Stomach (tissue), 7 donors: ENCODE measurements around a stretch of chr10.

DNA sequence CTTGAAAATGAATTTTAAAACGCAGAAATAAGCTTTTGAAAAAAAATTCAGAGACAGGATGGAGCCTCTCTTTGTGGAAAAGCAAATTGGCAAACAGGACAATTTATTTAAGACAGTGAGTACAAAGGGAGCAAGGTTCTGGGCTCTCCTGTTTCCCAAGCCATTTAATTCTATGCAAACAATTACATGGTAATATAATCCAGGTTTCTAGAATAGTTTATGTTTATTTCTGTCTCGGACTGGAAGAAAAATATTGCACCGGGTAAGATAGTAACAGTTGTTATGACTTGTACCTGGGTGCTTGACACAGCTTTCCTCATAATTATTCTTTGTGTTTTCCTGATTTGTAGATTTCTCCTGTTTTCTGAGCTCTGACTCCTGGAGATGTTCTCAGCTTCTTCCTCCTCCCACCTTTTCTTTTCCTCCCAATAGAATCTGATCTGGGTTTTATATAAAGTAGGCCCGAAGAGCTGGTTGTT, 263.2 kb downstream of the BAMBI start:
- PRO-cap, result no peak
- RAMPAGE, long total RNA, 5 experiments, result no peak in any of the 5 experiments
- RRBS, result no CpG with 5 or more reads among the region's 4 CpGs

- PRO-cap, result no peak
- RAMPAGE, long total RNA, 5 experiments, result start-site peak on the plus strand in 1 of 5 experiments, at chr10:29438635-29439364 at its widest, 13 reads per replicate
- RRBS, result no CpG with 5 or more reads among the region's 20 CpGs
Observed at GRCh38 chr10:29437969-29439257, 149.5 kb downstream of the LYZL1 start.

- PRO-cap, result no peak
- RAMPAGE, long total RNA, 5 experiments, result start-site peak on the plus strand in 1 of 5 experiments, at chr10:29465386-29465416 at its widest, 5 reads per replicate
- RRBS, result no CpG with 5 or more reads among the region's 12 CpGs
Observed at GRCh38 chr10:29465305-29465797, 169.4 kb downstream of the SVIL start.

DNA sequence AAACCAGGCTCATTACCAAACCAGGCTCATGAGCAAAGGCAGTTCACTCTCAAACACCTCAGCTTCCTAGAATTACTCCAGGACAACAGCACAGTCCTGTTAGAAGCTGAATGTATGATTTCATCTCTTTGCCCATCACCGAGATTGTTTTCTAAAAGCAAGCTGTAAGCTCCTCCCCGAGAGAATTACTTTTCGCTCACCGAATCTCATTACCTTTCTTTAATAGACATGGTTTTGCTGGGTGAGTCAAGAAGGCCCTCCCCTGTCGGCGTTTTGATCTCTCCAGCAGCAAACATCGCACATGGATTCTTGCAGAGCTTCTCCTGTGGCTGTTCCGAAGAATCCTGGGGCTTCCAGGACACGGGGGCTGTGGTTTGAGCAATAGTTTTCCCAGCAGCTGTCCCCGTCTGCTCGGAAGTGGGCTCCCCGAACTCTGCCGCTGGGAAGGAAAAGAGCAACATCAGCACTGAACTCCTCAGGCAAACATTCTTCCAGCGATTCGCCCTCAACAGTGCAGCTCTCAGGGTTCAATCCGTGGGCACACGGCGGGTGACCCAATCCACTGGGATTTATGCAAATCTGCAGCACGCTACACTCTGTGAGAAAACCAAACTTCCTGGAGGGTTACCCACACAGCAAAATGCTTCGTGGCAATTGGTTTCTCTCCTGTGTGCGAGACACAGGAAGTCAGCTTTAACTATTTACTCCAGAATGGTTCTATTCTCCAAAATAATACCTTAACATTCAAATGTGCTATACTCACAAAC, 112.4 kb downstream of the SVIL start:
- PRO-cap, result no peak
- RAMPAGE, long total RNA, 5 experiments, result start-site peak on the minus strand in 1 of 5 experiments, centred at position 283 of the sequence, 48 reads per replicate
- RRBS, result no CpG with 5 or more reads among the region's 21 CpGs

- PRO-cap, result no peak
- RAMPAGE, long total RNA, 5 experiments, result no peak in any of the 5 experiments
- RRBS, result no CpG with 5 or more reads among the region's 7 CpGs
Observed at GRCh38 chr10:29761662-29762352, 127.0 kb upstream of the SVIL start.

GRCh38 chr10:29877686-29878416, 181.5 kb downstream of the JCAD start:
- PRO-cap, result no peak
- RAMPAGE, long total RNA, 5 experiments, result no peak in any of the 5 experiments
- RRBS, result no CpG with 5 or more reads among the region's 11 CpGs

DNA sequence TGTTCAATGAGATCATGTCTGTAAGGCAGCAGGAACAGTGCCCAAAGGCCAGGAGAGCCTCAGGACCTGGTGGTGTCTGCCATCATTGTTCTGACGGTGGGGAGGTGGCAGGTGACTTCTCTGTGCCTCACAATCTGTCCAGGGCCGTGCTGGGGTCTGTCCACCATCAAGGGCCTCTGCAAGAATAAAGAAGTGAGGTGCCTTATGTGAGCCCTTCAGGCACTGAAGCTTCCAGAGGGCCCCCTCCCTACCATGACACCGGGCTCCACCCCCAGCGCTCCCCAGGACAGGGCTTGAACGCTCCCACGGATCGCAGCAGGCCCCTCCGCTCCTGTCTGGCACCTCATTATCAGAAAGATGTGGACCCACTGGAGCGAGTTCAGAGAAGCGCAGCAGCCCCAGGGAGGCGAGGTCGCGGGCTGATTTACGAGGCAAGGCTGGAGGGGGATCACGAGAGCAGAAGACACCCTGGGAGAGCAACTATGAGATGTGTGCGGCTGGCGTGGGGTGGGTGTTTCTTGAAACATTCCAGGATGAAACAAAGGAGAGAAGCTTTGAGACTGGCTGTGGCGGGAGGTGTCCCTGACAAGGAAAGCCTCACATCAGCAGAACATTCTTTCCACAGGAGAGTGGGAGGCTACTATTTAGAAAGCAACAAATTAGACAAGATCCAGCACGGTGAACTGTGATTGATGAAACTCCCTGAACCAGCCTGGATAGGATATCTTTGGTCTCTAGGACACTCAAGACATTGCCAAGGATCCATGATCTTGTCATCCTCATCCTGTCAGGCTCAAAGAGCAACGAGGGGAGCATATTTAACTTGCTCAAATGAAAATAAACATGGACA, 66.1 kb downstream of the JCAD start:
- PRO-cap, result no peak
- RAMPAGE, long total RNA, 5 experiments, result no peak in any of the 5 experiments
- RRBS, result no CpG with 5 or more reads among the region's 20 CpGs

- PRO-cap, result no peak
- RAMPAGE, long total RNA, 5 experiments, result no peak in any of the 5 experiments
- RRBS, result no CpG with 5 or more reads among the region's 6 CpGs
Observed at GRCh38 chr10:30002311-30002635, 57.1 kb downstream of the JCAD start.

GRCh38 chr10:30026911-30028258, 32.0 kb downstream of the JCAD start:
- PRO-cap, result bidirectional peak, plus-strand start at chr10:30027562, minus-strand start at chr10:30027410
- RAMPAGE, long total RNA, 5 experiments, result start-site peak on the minus strand in 3 of 5 experiments, at chr10:30027308-30028040 at its widest, 12 to 20 reads per replicate
- RRBS, result 26% methylated on average over 4 of the region's 50 CpGs

DNA sequence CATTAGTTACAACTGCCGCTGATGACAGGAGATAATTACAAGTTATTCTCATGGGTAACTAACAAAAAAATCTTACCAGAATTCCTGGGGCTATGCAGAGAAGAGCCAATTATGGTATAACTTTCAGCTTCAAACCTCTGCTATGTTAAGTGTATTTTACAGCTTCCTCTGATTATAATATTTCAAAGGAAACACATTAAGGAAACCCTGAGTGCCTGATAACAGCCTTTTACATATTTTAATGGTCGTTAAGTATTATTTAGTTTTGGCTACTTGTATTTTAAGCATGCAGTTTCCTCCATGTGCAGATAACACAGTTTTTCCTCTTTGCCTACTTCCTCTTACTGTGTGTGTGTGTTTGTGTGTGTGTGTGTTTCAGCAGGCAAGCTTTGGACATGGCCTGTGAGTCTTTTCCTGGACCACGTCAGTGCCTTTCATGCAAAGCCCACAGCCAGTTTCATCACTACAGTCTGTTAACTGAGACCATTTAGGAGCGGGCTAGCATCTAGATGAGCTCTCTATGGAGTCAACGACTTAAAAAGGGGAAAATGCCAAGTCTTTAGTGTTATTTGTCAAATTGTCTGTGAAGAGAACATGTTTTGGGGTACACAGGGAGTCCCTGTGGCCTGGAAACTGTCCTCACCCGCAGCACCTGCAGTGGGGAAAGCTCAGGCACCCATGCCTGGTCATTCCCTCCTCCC, 17.6 kb downstream of the JCAD start:
- PRO-cap, result unidirectional peak, plus-strand start at position 427 of the sequence
- RAMPAGE, long total RNA, 5 experiments, result no peak in any of the 5 experiments
- RRBS, result no CpG with 5 or more reads among the region's 6 CpGs

- PRO-cap, result no peak
- RAMPAGE, long total RNA, 5 experiments, result no peak in any of the 5 experiments
- RRBS, result no CpG with 5 or more reads among the region's 14 CpGs
Observed at GRCh38 chr10:30048868-30049465, 10.4 kb downstream of the JCAD start.

- PRO-cap, result bidirectional peak, plus-strand start at chr10:30188393, minus-strand start at chr10:30188244
- RAMPAGE, long total RNA, 5 experiments, result no peak in any of the 5 experiments
- RRBS, result 66% methylated on average over 2 of the region's 9 CpGs
Observed at GRCh38 chr10:30187881-30188471, 128.6 kb upstream of the JCAD start.

DNA sequence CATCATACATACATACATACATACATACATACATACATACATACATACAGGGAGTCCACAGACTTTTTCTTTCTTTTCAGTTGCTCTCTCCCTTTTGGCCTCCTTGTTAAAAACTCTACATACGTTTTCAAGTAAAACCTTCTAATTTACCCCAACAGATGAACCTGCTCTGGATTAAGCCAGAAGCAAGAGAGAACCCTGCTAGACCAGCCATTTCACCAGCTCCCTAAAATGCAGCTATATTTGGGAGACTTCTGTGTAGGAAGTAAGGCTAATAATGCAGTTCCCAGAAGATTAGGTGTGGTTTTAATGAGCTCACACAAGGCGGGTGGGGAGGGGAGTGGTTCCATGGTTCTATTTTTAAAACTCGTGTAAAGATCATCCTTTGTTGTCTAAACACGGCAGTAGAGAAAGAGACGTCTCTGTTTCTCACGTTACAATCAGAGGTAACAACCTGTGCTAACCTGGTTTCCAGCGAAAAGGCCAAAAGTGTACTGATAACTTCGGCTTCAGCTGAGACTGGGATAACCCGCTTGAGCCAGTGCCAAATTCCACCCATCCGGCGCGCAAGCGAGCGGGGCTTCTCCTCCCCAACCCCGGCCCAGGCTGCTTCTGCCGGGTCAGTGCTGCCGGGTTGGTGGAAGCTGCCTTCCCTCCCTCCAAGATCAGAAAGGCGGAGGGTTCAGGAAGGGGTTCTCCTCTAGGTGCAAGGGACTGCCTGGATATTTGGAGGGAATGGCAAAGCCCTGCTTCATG, 2.6 kb upstream of the MAP3K8 start:
- PRO-cap, result bidirectional peak, plus-strand start at position 401 of the sequence, minus-strand start at position 279 of the sequence; unidirectional peak, plus-strand start at position 609 of the sequence
- RAMPAGE, long total RNA, 5 experiments, result no peak in any of the 5 experiments
- RRBS, result 66% methylated on average over 5 of the region's 18 CpGs

GRCh38 chr10:30445287-30445640, 11.3 kb downstream of the MAP3K8 start:
- PRO-cap, result no peak
- RAMPAGE, long total RNA, 5 experiments, result no peak in any of the 5 experiments
- RRBS, result no CpG with 5 or more reads among the region's 3 CpGs

DNA sequence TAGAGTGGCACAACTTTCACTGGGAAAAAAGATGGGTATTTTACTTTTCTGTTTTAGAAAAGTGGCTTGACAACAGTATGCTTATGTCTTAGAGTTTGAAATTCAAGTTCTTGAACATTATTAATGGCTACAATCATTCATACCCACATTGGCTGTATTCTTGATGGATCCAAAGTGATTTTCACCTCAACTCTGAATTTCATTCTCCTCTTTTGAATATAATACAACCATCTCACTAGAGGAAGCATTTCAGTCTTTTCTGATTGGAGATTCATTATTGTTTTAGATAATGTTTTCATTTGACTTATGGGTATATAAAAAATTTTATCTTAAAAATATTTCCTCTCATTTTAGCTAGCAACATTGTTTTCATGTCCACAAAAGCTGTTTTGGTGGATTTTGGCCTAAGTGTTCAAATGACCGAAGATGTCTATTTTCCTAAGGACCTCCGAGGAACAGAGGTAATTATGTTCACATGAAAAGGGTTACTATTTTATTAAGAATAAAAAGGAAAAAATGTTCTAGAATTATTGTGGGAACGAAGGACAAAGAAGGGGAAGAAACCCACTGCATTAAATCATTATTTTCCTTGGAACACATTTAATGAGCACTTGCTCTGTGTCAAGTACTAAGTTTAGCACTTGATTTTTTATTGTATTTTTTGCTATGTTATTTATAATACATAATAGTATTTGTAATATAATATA, 17.5 kb downstream of the MAP3K8 start:
- PRO-cap, result no peak
- RAMPAGE, long total RNA, 5 experiments, result start-site peak on the plus strand in 1 of 5 experiments, centred at position 359 of the sequence, 12 reads per replicate
- RRBS, result no CpG with 5 or more reads among the region's 3 CpGs

DNA sequence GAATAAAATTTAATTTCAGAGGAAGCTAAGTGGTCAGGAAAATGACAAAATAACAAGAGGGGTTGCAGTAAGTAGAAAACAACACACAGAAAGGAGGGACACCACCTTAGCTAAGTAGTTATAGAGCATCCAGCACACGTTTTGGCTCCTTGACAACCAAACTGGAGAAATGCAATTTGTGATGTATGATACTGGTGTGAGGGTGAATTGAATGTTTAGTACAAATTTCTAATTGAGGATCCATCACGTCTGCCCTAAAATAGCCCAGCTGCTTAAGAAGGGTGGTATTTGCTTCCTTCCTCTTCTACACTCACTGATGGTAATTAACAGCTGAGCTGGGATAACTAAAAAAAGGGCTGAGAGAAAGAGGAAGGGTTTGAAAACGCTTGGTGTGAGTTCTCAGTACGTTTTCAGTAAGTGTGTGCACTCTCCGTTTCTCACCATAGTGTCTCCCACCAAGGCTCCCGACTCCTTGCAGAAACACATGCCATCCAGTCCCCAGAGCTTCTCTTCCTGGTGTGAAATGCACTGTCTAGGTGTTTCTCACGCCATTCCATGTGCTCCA, 54.3 kb downstream of the MAP3K8 start:
- PRO-cap, result no peak
- RAMPAGE, long total RNA, 5 experiments, result no peak in any of the 5 experiments
- RRBS, result no CpG with 5 or more reads among the region's 7 CpGs

GRCh38 chr10:30605784-30606373, 23.7 kb downstream of the LYZL2 start:
- PRO-cap, result no peak
- RAMPAGE, long total RNA, 5 experiments, result no peak in any of the 5 experiments
- RRBS, result no CpG with 5 or more reads among the region's 7 CpGs

- PRO-cap, result unidirectional peak, plus-strand start at chr10:30644782
- RAMPAGE, long total RNA, 5 experiments, result no peak in any of the 5 experiments
- RRBS, result no CpG with 5 or more reads among the region's 4 CpGs
Observed at GRCh38 chr10:30644685-30645099, 15.1 kb upstream of the LYZL2 start.

DNA sequence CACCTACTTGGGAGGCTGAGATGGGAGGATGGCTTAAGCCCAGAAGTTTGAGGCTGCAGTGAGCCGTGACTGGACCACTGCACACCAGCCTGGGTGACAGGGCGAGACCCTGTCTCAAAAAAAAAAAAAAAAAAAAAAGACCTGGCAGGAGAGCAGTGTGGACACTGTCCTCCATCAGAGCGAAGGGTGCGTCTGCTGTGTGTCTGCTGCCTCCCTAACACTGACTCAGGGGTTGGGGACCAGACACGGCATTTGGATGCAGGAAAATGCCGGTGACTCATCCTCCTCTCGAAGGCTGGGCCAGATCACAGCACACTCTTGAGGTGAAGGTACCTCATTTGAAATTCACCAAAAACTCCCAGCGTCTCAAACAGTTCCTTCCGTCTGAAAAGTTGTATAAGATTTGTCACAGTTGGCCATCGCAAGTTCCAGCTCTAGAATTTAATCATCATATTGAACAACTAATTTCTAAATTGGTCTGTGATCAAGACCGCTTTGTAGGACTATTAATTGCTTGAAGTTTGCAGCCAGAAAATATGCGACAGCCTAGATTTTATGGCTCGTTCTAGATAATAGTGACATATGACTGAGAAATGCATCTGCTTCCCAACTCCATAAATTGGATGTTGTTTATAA, 118.1 kb upstream of the LYZL2 start:
- PRO-cap, result unidirectional peak, minus-strand start at position 227 of the sequence
- RAMPAGE, long total RNA, 5 experiments, result no peak in any of the 5 experiments
- RRBS, result no CpG with 5 or more reads among the region's 13 CpGs

DNA sequence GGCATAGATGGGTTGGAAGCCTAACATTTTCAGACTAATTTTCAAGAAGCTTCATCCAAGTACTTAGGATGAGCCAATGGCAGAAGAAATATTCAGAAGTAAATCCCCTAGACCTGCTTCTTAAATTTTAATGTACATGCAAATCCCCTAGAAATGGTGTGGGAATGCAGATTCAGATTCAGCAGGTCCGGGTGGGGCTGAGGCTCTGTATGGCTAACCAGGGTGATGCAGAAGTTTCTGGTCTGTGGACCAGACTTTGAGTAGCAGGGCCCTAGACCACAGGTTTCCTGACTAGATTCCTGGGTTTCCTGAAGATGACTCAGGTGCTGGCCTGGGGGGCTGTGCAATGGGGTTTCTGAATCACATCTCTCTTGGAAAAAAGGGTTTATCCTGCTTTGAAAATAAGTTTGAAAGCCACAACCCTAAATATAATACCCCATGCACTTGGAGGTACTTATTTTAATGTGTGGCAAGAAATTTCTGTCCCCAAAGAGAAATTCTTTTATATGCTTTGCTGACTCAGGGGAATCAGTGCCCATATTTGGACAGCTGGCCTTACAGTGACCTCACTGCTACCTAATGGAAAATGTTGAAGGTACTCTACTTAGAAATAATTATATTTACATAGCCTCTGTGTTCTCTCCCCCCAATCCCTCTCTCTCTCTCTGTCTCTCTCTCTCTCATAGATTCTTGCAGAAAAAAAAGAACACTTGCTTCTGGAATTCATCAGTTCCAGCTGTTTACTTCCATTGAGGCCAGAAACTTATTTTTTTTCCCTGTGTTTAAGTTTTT, 184.3 kb upstream of the LYZL2 start:
- PRO-cap, result no peak
- RAMPAGE, long total RNA, 5 experiments, result no peak in any of the 5 experiments
- RRBS, result no CpG with 5 or more reads among the region's 1 CpG